H7 (cell line): ENCODE results near the genes TIMM29, KANK2, TSPAN16, RAB3D, ELAVL3, ELOF1 and ZNF491.

DNA sequence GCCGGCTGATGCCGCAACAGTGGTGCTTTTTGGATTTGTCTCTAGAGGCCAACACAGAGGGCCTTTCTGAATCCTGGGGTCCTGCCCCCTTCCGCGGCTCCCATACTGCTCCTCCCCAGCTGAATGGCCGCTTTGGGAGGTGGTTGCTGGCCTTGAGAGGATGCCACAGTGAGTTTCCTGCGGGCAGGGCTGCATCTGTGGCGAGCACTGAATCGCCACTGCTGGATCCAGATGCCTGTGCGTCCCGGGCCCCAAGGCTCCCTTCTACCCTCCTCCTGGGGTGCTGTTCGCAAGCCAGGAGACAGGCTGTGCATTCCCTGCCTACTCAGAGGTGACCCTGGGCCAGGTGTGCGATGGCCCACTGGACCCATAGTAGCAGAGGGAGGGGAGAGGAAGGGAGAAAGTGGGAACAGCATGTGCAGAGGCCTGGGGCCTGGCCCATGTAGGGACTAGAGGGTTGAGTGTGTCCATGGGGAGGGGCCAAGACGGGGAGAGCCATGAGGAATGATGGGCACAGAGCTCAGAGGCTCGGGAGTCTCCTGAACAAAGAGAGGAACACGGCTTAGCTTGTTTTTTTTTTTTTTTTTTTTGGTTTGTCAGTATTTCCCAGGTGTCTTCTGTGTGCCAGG, 27.2 kb downstream of the CARM1 start:
- RAMPAGE, long total RNA = no peak

DNA sequence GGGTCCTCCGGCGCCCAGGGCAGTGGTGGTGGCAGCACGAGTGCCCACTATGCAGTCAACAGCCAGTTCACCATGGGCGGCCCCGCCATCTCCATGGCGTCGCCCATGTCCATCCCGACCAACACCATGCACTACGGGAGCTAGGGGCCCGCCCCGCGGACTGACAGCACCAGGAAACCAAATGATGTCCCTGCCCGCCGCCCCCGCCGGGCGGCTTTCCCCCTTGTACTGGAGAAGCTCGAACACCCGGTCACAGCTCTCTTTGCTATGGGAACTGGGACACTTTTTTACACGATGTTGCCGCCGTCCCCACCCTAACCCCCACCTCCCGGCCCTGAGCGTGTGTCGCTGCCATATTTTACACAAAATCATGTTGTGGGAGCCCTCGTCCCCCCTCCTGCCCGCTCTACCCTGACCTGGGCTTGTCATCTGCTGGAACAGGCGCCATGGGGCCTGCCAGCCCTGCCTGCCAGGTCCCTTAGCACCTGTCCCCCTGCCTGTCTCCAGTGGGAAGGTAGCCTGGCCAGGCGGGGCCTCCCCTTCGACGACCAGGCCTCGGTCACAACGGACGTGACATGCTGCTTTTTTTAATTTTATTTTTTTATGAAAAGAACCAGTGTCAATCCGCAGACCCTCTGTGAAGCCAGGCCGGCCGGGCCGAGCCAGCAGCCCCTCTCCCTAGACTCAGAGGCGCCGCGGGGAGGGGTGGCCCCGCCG, 6.7 kb downstream of the YIPF2 start:
- RAMPAGE, long total RNA = no peak

DNA sequence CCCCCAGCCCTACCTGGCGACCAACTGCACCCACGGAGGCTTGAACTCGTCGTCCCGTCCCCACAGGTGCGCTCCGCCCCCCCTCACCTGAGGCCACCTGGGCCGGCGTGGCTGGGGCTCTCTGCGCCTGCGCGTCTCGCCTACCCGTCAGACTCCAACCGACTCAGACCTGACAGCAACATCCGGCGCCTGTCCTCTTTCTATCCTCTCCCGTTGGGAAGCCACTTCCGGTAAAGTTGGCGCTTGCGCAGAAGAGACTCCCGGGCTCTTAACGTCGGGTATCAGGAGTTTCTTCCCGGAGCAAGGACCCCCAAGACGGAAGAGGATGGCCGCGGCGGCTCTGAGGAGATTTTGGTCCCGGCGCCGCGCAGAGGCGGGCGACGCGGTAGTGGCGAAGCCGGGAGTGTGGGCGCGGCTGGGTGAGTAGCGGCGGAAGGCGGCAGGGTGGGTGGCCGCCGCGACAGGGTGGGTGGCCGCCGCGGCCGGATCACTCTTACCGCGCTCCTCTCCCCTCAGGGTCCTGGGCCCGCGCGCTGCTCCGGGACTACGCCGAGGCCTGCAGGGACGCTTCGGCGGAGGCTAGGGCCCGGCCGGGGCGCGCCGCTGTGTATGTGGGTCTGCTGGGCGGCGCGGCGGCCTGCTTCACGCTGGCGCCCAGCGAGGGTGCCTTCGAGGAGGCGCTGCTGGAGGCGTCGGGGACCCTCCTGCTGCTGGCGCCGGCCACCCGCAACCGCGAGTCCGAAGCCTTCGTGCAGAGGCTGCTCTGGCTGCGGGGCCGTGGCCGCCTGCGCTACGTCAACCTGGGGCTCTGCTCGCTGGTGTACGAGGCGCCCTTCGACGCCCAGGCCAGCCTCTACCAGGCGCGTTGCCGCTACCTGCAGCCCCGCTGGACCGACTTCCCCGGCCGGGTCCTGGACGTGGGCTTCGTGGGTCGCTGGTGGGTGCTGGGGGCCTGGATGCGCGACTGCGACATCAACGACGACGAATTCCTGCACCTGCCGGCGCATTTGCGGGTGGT, at the start of gene TIMM29:
TSS of gene TIMM29 (plus strand) at position 314 of the 1,018 bp plus-strand sequence.
- RAMPAGE, long total RNA = start-site peak on the minus strand centred at position 101 of the sequence, 7 bp wide, 19 reads

DNA sequence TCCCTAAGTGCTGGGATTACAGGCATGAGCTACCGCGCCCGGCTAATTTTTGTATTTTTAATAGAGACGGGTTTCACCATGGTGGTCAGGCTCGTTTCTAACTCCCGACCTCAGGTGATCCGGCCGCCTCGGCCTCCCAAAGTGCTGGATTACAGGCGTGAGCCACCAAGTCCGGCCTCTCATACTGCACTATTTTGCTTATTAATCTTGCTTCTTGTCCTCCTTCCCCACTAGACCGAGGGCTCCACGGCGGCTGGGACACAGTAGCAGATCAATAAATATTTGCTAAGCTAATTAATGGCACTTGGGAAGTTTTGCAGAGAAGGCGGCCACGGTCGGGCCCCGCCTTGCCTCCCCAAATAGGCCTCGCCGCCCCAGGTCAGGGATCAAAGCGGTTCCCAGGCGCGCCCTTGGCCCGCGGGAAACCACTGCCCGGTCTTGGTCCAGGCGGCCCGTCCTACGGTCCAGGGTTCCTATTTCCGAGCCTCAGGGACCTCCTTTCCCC, 663 bp upstream of the SMARCA4 start:
- RAMPAGE, long total RNA = no peak

DNA sequence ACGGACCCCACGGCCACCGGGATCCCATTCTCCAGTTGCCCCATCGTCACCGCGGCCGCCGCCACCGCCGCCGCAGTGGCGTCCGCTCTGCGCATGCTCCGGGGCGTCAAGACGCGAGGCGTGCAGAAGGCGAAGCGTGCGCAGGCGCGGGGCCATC, 332 bp upstream of the SMARCA4 start:
- RAMPAGE, long total RNA = no peak

DNA sequence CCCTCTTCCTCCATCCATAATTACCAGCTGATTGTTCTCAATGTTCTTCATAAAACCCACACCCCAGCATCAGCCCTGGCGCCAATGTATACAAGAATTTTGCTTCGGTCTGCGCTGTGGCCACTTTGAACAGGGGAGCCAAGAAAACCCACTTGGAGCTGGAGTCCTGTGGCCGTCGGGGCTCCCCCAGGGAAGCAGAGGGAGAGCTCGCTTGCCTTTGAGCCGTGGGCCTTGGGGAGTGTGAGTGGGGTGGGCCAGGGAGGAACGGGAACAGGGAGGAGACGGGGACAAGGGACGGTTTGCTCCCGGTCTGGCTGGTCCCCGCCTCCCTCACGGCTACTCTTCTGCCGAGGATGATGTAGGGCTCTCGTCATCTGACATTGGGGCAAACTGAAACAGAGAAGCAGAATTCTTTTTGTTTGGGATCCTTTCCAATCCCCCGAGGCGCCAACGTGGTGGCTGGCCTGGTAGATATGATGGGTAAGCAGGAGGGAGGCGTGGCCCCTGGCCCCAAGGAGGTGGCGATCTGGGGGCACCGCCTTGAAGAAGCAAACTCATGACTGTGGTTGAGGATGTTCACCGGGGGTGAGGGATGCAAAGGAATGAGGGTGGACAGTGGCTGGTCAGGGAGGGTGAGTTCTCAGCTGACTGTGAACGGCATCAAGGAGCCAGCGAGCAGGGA, 10.8 kb upstream of the SPC24 start:
- RAMPAGE, long total RNA = no peak

GRCh38 chr19:11197414-11198266, at the start of gene KANK2:
KANK2 (minus strand) TSS chr19:11197545.
- RAMPAGE, long total RNA = start-site peak on the minus strand at chr19:11197525-11197565, 139 reads

GRCh38 chr19:11215579-11215994, 18.2 kb upstream of the KANK2 start:
- RAMPAGE, long total RNA = no peak

- RAMPAGE, long total RNA = no peak
Observed at GRCh38 chr19:11295772-11296268, at the start of gene TSPAN16. TSPAN16 (plus strand) TSS chr19:11296160.

DNA sequence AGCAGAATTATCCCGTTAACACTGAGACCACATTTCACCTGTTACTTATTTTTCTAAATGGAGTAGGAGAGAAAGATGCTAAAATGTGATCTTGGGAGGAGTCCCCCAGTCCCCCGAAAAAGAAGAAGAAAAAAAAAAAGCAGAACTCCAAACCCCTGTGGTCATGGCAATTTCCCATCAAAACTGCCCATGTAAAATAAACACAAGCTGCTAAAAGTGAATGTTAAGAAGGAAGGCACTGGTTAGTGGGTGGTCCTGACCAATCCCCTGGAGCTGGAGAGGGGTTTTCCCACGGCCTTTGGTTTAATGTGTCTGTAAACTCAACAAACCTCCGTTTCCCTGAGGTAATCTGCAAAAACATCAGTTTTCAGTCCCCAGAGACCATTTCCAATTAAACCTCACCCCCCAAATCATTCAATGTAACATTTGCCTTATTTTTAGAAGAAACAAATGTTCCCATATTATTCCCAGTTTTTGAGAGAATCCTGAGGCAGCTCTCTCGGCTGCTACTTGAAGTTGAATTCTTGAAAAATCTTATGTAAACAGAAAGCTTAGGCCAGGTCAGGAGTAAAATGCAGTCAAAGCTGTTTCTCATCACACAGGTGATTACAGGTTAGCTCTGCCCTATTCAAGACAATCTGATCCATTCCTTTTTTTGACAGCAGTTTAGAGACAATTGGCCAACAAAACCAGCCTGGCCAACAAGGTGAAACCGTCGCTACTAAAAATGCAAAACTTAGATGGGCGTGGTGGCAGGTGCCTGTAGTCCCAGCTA, 17.0 kb downstream of the RAB3D start:
- RAMPAGE, long total RNA = no peak

DNA sequence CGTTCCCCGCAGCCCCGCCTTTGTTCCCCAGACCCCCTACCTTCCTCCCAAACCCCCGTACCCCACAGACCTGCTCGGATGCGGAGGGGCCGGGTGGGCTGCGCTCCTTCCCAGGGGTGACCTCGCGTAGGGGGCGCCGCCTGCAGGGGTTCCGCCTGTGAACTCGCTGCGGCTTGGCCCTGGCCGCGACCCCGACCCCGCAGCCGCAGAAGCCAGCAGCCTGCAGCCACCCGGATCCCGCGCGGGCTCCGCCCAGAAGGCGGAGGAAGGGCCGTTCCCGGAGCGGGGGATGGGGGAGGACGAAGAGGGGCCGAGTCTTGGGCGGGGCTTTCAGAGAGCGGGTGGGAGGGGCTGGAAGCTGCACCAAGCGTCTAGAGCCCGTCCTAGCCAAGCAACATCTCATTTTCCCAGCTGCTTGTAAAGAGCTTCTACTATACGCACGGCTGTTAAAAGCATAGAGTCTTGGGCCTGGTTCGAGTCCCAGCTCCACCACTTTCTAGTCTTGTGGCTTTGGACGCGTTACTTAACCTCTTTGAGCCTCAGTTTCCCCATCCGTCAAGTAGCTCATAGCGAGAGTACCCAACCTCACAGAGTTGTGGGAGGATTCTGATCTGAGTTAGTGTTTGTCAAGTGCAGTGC, at the start of gene RAB3D:
TSS of gene RAB3D (minus strand) at position 259 of the 639 bp plus-strand sequence.
- RAMPAGE, long total RNA = no peak

- RAMPAGE, long total RNA = no peak
Observed at GRCh38 chr19:11344277-11344958, 1.6 kb downstream of the TMEM205 start.

- RAMPAGE, long total RNA = no peak
Observed at GRCh38 chr19:11345580-11345767, 594 bp downstream of the TMEM205 start.

- RAMPAGE, long total RNA = no peak
Observed at GRCh38 chr19:11440960-11441472, 5.6 kb downstream of the PRKCSH start.

DNA sequence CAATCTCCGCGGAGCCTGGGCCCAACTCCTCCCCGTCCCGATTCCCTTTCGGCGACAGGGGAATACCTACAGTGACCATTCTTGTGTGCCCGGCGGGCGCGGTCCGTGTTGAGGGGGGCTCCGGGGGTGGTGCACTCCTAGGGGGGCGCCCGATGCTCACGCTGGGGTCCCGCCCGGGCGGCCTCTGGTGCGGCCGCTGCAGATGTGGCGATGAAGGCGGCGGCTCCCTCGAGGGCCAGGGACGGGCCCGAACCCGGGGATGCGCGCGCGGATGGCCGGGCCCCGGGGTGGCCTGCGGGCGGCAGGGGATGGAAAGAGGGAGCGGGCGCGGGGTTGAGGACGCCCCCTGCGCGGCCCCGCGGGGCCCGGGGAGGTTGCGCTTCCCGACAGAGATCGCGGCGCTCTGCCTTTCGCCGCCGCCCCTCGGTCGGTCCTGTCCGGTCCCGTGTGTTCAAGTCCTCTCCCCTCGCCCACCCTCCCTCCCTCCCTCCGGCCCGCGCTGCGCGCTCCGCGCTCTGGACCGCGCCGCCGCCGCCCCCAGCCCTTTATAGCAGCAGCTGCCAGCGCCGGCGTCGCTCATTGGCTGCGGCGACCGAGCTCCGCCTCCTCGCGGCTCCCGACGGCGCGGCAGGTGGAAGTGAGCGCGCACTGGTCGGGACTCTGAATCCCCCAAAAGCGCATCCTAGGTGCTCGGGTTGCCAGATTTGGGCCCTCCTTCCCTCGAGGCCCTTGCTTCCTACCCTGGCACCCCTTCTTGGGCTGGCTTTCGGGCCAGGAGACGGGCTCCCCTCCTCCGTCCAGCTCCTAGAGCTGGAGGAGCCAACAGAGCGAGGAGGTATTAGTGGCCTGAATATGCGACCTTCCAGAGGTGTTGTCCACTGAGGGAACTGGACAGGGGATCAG, at the start of gene ELAVL3:
TSS of gene ELAVL3 (minus strand) at position 517 of the 903 bp plus-strand sequence.
- RAMPAGE, long total RNA = no peak

- RAMPAGE, long total RNA = no peak
Observed at GRCh38 chr19:11551157-11551950, 7.7 kb downstream of the ELOF1 start.

DNA sequence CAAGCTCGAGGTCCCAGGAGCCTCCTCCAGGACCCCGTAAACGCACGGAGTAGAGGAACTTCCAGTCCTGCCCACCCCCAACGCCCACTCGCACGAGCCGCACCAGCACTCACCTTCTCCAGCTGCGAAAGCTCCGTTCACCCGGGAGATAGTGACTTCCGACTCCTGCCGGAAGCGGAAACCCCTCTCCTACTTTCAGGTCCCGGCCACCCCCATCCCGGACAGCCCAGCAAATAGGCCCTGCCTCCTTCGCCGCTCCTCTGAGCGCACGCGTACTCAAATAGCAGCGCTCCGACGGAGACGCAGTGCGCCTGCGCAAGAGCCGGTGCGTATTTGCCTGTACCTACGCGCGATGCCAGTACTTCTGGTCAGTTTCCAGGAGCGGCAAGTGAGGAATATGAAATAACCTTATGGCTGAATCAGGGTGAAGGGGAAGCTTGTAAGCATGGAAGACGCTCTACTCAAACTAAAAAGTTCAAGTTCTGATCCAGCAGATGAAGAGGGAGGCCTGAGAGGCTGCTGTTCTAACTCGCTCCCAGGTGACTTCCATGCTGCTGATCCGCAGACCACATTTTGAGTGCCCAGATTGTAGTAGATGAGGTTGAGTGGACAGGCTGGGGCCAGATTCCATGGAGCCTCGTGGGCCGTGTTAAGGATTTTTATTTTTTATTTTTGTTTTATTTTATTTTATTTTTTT, at the start of gene ELOF1:
TSS of gene ELOF1 (minus strand) at position 153 of the 697 bp plus-strand sequence.
- RAMPAGE, long total RNA = start-site peak on the minus strand centred at position 128 of the sequence, 16 bp wide, 22 reads

DNA sequence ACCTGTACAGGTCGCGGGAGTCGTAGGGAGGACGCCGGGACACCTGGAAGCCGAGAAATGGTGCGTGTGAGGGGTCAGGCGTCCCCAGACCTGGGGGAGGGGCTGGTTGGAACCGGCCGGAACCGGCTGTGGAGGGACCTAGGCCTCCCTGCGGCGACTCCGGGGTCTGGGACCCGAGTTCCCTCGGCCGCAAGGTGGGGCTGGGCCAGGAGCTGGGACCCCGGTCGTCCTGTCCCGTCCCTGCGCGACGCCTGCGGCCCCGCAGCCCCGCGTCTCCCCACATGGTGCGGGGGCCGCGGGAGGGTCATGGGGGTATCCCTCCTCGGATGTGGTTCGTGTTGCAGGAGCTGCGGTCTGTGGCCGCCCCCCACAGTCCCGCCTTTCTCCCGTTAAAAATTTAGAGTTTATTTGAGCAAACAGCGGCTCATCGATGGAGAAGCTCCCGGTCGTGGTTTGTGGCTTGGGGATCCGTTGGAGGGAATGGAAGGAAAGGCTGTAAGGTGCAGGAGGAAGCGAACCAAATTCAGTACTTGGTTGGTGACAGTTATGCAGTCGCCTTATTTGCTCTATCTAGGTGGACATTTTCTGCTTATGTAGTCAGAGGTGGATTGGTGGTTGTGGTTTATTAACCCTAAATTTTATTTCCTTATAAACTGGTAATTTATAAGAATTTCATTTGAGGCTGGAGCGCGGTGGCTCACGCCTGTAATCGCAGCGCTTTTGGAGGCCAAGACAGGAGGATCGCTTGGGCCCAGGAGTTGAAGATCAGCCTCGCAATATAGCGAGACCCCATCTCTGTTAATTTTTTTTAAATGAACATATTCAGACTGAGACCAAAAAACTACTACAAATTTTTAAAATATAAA, 521 bp downstream of the ZNF627 start:
- RAMPAGE, long total RNA = no peak

GRCh38 chr19:11736624-11737173, 2.0 kb downstream of the ZNF823 start:
- RAMPAGE, long total RNA = no peak

GRCh38 chr19:11798165-11799445, at the start of gene ZNF491:
ZNF491 (plus strand) TSS chr19:11798523.
- RAMPAGE, long total RNA = no peak